Umbilical cord (tissue), 2 donors: ENCODE results near the genes SLC17A6 and SLC5A12.

GRCh38 chr11:19994918-19995469 is 165.3 kb downstream of the DBX1 start:
- RAMPAGE, long total RNA = no peak

DNA sequence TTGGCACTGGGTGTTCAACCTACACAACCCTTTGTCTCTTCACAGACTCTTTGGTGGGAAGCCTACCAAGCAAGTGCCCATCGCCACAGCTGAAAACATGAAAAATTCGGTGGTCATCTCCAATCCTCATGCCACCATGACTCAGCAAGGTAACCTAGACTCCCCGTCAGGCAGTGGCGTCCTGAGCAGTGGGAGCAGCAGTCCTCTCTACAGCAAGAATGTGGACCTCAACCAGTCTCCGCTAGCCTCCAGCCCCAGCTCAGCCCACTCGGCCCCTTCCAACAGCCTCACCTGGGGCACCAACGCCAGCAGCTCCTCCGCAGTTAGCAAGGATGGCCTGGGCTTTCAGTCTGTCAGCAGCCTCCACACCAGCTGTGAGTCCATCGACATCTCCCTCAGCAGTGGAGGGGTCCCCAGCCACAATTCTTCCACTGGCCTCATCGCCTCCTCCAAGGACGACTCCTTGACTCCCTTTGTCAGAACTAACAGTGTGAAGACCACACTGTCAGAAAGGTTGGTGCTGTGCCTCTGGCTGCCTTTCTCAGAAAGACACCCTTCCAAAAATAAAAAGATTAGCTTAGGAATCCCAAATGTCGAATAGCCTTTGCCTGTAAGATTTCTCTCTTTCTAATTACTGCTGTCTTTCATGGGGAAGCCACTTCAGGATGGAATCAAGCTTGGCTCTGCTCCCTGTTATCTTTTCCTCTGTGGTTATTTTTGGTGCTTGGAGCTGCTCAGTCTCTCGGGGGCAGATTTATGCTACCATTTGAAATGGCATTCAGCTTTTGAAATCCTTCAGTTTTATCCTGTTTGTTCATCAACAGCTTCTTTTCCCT is 111.4 kb downstream of the DBX1 start:
- RAMPAGE, long total RNA = no peak

GRCh38 chr11:20382758-20383734 is 4.5 kb upstream of the PRMT3 start:
- RAMPAGE, long total RNA = no peak

GRCh38 chr11:22193525-22194162 is 759 bp downstream of the ANO5 start:
- RAMPAGE, long total RNA = no peak

- RAMPAGE, long total RNA = no peak
These were observed at the start of gene SLC17A6 for GRCh38 chr11:22338092-22338433. Gene SLC17A6, plus strand, starts transcription at chr11:22338381.

DNA sequence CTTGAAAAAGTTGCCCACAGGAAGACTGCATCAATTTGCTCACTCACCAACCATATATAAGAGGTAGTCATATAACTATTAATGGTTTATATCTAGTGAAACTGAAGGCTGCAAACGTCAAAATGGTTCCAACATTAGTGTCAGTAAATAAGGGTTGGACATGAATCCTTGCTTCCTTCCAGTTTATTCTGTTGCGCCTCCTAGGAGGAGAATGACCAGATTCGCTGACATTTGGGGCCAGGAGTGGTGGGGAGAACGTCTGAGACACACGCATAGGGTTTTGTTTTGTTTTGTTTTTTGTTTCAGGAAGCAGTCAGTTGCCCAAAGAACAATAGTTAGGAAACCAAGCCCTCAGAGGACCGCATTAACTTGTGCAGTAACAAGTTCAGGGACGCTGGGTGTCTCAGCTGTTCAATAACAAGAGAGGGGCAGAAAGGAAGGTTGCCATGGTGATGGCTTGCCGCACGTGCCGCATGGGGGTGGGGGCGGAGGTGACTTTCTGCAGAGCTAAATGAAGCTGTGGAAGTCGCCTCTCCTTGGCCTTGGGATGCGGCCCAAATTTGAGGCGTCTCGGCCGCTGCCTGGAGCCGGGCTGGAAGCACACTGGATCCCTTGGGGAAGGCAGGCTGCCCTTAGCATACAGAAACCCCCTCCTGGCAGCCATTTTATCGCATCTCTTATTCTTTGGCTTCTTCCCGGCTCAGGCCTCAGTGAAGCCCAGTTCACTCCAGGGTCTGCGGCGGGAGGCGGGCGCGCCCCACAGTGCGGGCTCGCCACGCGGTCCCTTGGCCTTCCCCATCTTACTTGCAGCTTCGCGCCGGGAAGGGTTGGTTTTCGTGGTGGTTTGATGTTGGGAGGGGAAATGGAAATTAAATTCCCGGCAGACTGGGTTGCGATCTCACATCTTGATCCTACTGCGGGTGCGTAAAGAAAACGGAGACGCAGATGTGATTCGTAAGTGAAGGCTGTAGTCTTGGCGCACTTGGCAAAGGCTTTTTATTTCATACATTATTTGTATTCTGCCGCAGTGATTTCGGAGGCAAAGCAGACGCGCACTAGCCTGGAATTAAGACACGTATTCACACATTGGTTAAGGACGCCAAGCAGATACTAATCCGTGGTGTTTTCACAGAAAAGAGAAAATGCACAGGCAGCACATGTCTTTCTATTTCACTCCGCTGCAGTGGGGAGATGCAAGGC is 94.2 kb downstream of the SLC17A6 start:
- RAMPAGE, long total RNA = no peak

DNA sequence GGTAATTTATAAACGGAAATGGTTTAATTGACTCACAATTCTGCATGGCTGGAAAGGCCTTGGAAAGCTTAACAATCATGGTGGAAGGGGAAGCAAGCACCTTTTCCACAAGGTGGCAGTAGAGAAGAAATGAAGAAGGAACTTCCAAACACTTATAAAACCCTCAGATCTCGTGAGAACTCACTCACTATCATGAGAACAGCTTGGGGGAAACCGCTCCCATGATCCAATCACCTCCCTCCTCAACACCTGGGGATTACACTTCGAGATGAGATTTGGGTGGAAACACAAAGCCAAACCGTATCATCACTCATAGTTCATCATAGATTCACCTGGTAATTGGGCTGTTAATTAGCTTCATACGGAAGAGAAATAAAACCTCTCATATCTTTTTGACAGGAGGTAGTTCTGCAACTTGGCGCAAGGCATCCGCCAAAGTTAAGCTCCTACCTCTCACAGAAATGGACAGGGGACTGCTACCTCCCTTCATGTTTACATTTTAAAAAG is 49.0 kb downstream of the MUC15 start:
- RAMPAGE, long total RNA = no peak

- RAMPAGE, long total RNA = no peak
These were observed at the start of gene SLC5A12 for GRCh38 chr11:26721819-26722383. Gene SLC5A12, minus strand, starts transcription at chr11:26722060.

GRCh38 chr11:26947370-26948126 is 46.4 kb upstream of the FIBIN start:
- RAMPAGE, long total RNA = no peak

- RAMPAGE, long total RNA = no peak
These were observed 750 bp downstream of the FIBIN start for GRCh38 chr11:26994474-26995249.

DNA sequence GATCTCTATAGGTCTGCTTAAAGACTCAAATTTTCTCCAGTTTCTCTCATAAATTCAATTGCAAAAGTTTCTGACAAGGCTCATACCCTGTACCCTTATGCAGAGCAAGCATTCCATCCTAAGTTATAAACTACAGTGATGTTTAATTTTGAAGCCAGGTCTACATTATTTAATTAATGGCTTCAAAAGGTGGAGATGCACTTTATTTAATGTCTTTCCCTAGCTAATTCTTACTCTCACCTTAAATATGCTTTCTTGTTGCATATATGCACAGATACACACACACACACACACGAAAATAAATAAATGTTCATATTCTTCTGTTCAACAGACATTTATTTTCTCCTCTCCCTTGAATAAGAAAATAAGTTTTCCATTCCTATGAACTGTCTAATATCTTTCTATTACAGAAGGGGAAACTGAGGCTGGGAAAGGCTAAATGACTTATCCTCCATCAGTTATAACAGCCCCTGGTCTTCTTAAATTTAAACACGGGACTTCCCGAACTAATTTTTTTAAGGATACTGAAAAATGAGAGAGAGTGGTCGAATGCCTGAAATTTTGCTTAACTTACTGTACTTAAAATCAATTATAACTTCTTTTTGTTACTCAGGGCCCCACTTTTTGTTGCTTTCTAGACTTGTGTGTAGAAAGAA is 2.6 kb downstream of the FIBIN start:
- RAMPAGE, long total RNA = no peak

DNA sequence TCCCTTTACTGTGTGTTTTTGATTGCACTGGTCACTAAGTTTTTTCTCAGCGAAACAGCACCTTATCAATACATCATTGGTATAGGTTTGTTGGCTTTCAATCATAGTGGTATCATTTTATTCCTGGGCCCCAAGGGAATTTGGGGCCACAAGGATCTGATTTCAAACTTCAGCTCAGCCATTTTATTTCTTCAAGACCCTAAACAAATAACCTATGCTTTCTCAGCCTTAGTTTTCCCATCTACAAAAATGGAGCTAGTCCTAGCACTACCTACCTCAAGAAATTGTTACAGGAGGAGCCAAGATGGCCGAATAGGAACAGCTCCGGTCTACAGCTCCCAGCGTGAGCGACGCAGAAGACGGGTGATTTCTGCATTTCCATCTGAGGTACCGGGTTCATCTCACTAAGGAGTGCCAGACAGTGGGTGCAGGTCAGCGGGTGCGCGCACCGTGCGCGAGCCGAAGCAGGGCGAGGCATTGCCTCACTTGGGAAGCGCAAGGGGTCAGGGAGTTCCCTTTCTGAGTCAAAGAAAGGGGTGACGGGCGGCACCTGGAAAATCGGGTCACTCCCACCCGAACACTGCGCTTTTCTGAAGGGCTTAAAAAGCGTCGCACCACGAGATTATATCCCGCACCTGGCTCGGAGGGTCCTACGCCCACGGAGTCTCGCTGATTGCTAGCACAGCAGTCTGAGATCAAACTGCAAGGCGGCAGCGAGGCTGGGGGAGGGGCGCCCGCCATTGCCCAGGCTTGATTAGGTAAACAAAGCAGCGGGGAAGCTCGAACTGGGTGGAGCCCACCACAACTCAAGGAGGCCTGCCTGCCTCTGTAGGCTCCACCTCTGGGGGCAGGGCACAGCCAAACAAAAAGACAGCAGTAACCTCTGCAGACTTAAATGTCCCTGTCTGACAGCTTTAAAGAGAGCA is 143.3 kb downstream of the CCDC34 start:
- RAMPAGE, long total RNA = no peak

- RAMPAGE, long total RNA = no peak
These were observed 12.3 kb upstream of the CCDC34 start for GRCh38 chr11:27375150-27375890.

- RAMPAGE, long total RNA = no peak
These were observed 33.7 kb upstream of the CCDC34 start for GRCh38 chr11:27396684-27397116.

DNA sequence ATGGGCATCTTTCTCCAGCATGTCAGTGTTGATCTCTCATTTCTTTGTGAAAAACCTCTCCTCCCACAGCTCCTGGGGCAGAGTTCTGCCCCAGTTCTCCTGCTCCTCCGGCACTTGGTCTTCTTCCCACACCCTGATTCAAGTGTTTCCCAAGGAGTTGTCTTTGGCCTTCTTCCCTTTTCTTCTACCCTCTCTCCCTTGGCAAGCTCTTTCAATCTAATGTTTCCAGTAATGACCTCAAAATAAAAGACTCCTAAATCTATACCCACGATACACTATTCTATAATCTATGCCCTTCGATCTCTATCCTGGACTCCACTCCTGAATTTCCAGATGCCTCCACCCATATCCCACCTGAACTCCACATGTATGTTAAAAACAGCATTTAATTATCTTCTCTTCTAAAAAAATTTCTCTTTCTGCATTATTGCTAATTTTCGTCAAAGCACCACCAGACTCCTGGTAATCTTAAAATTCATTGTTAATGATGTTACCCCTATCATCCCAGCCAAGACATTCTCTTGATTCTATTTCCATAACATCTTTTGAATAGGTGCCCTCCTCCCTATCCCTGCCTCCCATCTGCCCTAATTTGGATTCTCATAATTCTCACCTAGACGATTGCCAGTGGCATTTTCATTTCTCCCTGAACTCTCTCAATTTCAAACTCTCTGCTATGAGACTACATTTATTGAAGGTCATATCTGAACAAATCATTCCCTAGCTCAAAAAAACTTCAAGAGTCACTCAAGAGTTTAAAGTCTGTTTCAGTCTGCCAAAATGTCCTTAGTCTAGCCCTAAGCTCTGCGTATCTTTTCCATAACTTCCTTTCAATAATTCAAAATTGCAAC is 42.4 kb upstream of the CCDC34 start:
- RAMPAGE, long total RNA = no peak

DNA sequence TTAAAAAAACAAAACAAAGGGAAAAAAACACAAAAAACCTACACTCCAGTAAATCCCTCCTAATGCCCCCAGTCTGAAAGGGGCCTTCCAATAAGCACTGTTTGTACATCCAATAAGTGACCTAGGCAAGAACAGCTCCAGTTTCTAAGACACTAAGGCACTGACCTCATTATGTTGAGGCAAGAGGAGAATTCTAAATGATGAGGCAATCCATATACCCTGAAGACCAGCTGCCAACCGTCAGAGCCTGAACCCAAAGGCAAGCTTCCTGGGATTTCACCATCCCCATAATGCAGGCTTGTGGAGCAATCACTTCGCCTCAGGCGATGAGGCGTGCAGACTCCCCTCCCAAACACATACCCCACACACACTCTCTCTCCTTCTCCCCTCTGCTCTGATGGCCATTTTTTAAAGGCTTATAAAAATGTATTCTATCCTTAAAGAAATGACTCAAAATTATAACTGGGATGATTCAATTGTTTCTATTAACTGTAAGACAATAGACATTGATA is 49.5 kb downstream of the LGR4 start:
- RAMPAGE, long total RNA = no peak

DNA sequence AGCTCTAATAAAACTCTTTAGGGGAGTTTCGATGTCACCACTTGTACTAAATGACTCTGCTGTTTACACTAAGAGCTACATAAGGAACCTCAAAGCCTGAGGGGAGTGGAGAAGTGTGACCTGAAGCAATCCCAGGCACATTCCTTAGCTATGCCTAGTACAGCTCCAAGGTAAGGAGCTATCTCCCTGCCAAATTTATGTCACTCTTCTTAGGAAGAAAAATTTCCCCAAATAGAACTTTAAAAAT is 8.2 kb downstream of the LGR4 start:
- RAMPAGE, long total RNA = no peak

DNA sequence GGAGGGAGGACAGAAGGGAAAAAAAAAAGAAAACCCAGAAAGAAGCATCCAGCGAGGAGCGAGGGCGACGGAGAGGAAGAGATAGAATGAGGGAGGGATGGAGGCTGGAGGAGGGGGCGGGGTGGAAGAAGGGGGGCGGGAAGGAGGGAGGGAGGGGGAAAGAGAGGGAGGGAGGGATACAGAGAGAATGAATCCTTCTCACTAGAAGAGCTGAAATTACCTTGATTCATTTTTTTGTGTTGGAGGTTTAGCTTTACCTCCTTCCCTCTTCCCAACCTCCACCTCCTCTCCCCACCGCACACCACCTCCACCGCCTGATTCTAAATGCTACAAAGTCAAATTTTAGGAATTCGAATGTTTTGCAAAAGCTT is 19.4 kb upstream of the BDNF start:
- RAMPAGE, long total RNA = no peak

DNA sequence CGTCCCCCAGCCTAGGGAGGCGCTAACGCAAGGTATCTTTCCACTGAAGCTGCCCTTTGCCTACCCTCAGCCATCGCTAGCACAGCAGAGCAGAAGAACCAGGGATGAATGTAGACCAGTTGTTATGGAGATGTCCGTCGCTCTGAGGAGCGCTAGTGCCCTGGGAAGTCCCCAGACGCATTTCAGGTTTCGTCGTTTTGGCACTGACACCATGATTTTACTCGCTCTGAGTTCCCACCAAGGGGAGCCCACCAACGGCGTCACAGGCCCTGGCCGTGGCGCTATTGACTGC is 22.7 kb upstream of the BDNF start:
- RAMPAGE, long total RNA = no peak

DNA sequence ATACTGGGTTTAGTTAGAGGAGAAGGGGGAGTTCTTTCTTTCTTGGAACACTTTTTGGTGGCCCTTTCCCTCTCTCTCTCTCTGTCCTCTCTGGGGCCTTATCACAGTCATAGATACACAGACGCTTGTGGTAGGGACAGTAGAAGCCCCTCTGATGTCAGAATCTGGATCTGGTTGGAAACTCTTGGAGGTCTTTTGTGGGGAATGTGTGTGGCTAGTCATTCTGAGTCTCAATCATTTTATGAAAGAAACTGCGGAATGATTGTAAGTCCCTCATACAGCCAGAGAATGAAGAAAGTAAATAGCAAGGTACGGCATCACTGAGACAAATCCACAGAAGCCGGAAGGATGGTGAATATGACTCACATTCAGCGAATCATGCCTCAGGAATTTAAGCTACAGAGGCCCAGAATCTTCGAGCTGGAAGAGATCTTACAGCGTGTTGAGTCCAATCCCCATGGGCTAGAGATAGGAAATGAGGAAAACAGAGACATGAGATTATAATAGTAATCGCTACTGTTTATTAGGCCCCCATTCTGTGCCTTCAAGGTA is 173.3 kb downstream of the KIF18A start:
- RAMPAGE, long total RNA = no peak